Thyroid gland (tissue), 7 donors: ENCODE measurements around the gene RHOBTB3.

- PRO-cap, 2 experiments: no peak in any of the 2 experiments
- RAMPAGE, long total RNA, 5 experiments: no peak in any of the 5 experiments
These were observed 53.2 kb downstream of the MEF2C start for GRCh38 chr5:88829779-88830124.

DNA sequence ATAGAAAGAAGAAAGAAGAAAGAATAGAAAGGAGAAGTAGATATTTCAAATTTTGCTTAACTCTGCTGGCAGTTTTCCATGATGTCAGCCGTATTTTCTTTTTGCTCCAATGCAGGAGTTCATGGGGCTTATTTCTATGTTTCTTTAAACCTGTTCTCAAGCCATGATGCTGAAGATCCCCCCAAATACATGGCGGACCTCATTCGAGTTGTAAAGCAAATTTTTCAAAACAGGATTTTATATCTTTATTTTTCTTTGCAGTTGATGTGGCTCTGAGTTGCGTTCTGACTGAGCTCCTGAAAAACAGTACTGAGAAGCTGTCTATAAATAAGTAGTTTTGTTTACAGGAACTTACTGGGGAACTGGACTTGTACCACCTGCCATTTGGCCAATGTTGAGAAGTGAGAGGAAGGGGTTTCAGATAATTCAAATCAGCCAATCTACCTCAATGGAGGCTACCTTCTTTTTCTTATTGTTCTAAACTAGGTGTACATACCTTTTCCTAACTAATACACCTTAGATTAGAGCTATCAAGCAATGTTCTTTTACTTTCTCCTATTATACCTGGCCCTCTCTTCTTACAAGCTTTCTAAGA lies 418.6 kb upstream of the MEF2C start:
- PRO-cap, 2 experiments: no peak in any of the 2 experiments
- RAMPAGE, long total RNA, 5 experiments: no peak in any of the 5 experiments

- PRO-cap, 2 experiments: no peak in any of the 2 experiments
- RAMPAGE, long total RNA, 5 experiments: no peak in any of the 5 experiments
These were observed 1.2 kb downstream of the LYSMD3 start for GRCh38 chr5:90528267-90528437.

GRCh38 chr5:91058416-91059142 lies 324.5 kb downstream of the ARRDC3 start:
- PRO-cap, 2 experiments: no peak in any of the 2 experiments
- RAMPAGE, long total RNA, 5 experiments: no peak in any of the 5 experiments

DNA sequence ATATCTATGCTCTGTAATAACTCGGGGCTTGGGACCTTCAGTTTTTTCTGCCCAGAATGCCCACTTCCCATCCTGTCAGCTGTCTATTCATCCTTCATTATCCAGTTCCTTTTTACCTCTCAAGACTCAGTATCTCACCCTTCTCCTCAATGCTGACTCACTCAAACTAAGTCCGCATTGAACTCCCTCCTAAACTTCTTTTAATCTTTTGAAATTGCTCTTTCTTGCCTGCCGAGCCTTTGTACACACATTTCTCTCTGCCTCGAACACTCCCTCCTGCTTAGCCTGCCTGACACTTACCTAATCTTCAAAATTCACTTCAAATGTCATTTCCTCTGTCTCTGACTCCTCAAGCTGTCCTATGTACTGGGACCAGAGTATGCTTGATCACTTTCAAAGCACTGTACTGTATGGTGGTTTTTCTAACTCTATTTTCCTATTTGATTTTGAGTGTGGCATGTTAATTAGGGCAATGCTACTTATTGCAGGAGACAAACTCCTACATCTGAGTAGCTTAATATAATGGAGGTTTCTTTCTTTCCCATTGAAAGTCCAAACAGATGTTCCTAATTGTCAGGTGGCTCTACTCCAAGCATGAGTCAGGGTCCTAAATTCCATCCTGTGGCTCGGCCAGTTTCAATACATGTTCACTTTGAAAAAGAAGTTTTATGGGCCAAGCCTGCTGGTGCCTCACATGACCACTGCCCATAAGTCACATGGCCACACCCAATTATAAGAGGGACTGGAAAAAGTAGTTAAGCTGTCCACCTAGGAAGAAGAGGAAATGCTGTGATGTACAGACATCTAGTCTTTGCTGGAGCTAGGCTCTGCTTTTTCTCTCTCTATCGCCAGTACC lies 170.6 kb downstream of the ARRDC3 start:
- PRO-cap, 2 experiments: no peak in any of the 2 experiments
- RAMPAGE, long total RNA, 5 experiments: no peak in any of the 5 experiments

DNA sequence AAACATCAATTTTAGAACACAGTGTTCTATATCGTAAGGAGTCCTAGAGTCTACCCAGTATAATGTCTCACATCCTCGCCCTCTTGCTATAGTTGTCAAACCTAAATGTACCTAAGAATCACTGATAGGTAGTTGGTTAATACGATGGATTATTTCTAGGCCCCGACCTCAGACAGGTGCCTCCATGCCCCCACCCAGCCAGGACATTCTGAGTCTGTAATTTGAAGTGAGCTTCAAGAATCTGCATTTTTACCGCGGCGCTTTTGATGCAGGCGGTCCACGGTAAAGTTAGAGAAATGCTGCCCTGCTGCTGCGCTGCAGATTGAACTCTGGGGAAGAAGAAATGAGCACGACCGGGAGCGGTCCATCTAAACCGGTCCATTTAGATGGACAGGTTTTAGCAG lies 103.8 kb downstream of the ARRDC3 start:
- PRO-cap, 2 experiments: no peak in any of the 2 experiments
- RAMPAGE, long total RNA, 5 experiments: no peak in any of the 5 experiments

DNA sequence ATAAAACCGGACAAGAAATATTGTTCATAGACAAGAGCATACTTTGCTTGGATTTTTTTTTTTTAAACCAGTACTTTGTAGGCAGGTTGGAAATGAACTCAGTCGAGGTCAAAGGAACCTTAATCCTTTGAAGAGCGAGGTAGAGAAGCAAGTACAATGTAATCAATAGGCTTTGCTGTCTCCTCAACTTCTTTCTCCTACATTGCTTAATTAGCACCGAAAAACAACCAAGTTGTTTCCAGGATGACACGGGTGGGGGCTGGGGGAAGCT lies 683 bp upstream of the ARRDC3 start:
- PRO-cap, 2 experiments: peak in 1 of 2 experiments; most common plus-strand start position 130 of the sequence (in 1)
- RAMPAGE, long total RNA, 5 experiments: no peak in any of the 5 experiments

GRCh38 chr5:91436087-91436614 lies 53.0 kb upstream of the ARRDC3 start:
- PRO-cap, 2 experiments: no peak in any of the 2 experiments
- RAMPAGE, long total RNA, 5 experiments: no peak in any of the 5 experiments

DNA sequence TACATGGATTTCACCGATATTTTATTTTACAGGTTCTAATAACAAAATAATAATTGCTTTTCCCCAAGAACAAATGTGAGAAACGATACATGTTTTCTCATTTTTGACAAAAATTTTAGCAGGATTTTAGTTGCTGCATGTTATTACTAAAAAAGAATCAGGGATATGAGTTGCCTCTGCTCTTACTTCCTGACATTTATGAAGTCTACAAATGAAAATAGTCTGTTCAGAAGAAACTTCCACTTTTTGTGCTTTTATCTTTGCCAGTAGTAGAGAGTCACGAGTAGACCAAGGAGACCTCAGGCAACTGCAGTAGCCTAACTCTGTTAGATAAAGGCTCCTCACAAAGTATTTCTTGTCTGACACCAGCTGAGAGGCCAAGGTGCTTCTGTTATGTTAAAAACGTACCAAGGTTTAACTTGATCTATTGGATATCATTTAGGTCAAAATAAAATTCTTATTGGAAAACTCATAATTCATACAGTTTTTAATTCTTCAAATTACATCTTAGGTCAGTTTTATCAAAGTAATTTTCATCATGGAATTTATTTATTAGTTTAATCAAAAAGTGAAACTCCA lies 335.9 kb upstream of the NR2F1 start:
- PRO-cap, 2 experiments: peak in 1 of 2 experiments; most common plus-strand start position 286 of the sequence (in 1)
- RAMPAGE, long total RNA, 5 experiments: no peak in any of the 5 experiments

DNA sequence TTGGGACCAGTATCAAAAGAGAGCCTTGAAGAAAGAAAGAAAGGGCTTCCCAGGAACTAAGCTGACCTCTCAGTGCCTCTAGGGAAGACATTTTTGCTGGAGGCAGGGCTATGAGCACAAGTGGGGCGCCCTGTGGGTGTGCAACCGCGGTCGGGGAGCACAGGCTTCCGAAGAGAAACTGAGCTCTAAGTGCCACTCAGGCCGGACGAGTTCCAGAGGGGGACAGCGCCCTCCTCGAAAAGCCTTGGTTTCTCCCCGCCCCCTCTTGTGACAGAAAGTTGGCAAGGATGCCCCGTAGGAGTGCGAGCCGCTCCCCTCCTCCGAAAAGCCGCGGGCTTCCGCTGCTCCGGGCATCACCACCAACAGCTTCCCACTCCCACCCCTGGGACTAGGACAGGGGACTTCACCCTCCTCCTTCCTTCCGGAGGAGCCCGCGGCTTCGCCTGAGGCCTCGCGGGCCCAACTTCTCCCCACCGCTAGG lies 4.1 kb upstream of the NR2F1 start:
- PRO-cap, 2 experiments: peak in 1 of 2 experiments; most common plus-strand start position 273 of the sequence (in 1); most common minus-strand start position 180 of the sequence (in 1)
- RAMPAGE, long total RNA, 5 experiments: no peak in any of the 5 experiments

DNA sequence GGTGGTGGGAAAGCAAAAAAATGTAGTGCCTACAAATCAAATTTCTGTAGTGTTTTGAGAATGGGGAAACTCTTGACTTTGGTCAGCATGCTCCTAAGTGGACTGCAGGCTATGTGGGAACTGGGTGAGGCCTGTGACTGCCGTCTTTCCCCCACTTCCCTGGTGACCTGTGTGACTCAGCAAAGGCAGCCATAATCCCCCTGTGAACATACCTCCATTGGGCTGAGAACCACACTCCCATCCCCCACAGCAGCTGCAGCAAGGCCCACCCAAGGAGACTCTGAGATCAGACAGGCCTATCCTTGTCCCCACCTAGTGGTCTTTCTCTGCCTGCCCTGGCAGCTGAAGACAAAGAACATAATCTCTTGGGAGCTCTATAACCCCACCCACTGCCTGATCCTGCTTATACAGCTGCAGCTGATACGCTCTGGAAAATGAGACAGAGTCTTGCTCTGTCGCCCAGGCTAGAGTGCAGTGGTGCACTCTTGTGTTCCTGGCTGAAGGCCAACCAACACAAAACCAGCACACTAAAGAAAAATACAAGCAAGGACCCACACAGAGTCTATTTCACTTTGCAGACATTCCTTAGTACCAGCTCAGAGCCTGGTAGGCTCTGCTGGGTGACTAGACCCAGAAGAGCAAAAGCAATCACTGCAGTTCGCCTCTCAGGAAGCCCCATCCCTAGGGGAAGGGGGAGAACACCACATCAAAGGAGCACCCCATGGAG lies 106.8 kb downstream of the MCTP1 start:
- PRO-cap, 2 experiments: no peak in any of the 2 experiments
- RAMPAGE, long total RNA, 5 experiments: no peak in any of the 5 experiments

DNA sequence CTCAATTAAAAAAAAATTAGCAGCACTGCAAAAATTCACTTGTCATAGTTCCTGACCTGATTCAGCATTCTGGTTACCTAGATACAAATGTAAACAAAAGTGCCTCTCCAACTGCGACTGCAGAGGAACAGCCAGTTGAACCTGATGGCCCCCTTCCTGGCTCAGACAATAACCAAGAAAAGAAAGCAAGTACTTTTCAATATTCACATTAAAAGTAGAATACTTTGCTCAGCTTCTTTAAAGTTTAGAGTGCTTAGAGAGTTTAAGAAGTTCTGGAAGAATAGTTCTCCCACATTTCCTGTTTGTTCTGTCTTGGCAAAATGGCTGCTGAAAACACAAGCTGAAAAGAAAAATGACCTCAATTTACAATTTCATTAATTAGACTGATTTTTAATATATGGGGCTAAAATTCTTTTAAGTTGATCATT lies 1.6 kb downstream of the FAM81B start:
- PRO-cap, 2 experiments: peak in 1 of 2 experiments; most common plus-strand start position 110 of the sequence (in 1)
- RAMPAGE, long total RNA, 5 experiments: start-site peak on the plus strand in 1 of 5 experiments, centred at position 108 of the sequence, 19 reads per replicate

- PRO-cap, 2 experiments: peak in 2 of 2 experiments; most common plus-strand start chr5:95730949 (in 2); most common minus-strand start chr5:95731200 (in 2)
- RAMPAGE, long total RNA, 5 experiments: no peak in any of the 5 experiments
These were observed at the start of gene RHOBTB3 for GRCh38 chr5:95730602-95731402. Gene RHOBTB3, plus strand, starts transcription at chr5:95731336.

DNA sequence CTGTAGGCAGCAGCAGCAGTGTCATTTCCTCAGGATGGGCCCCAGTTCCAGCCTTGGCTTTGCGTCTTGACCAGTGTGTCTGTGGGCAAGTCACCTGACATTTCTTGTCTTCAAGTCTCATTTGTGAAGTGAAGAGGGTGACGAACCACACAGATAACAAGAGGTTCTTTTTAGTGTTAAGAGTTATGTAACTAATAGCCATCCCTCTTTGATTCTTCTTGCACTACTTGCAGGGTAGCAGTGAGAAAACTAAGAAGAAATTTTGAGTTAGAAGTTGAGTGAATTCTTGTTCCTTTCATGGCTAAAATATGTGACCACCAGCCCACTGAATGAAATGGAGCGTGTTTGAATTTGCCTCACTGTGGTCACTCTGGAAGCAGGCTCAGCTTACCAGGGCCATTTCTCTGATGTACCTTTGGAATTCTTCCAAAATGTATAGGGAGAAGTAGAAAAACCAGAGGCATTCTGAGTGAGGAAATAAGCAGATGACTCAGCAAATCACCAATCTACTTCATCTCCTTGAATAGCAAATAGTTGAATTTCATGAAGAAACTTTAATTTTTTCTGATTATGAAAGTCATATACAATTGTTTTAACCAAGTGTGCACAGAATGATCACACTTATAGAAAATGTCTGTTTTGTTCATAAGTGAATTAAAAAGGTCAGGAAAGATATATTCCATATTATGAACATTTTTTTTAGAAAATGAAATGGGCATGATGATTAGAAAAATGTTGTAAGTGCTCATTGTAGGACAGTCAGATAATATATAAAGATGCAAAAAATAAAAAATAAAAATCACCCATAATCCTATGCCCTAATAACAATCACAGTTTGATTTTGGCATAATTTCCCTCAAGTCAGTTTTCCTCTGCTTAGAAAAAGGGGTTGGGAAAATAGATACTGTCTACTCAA lies 42.6 kb downstream of the RHOBTB3 start:
- PRO-cap, 2 experiments: no peak in any of the 2 experiments
- RAMPAGE, long total RNA, 5 experiments: no peak in any of the 5 experiments

DNA sequence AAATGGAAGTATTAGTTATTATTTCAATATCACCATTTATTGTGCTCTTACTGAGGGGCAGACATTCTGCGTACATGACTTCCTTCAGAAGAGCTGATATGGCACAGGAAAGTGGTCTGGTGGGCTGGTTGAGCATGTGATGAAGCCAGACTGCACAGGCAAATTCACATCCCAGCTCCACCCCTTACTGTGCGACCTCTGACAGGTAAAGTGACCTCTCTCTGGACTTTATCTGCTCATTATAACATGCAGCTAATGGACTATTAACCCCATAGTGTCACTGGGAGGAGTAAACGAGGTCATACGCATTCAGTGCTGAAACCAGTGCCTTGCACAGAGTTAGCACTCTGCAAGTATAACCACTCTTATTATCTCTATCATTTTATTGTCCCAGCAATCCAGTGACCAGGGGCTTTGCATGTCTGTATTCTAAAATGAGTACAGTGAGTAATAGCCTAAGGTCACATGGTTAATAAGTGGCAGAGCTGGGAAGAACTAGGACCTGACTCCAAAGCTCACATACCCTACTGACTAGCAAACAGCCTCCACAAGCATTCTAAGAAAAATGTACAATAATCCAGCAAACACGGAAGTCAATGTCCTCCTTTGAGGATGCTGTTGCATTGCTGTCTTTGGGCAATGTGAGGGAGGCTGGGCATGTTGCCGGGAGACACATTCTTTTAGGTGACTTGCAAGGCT lies 19.2 kb downstream of the GLRX start:
- PRO-cap, 2 experiments: no peak in any of the 2 experiments
- RAMPAGE, long total RNA, 5 experiments: no peak in any of the 5 experiments

DNA sequence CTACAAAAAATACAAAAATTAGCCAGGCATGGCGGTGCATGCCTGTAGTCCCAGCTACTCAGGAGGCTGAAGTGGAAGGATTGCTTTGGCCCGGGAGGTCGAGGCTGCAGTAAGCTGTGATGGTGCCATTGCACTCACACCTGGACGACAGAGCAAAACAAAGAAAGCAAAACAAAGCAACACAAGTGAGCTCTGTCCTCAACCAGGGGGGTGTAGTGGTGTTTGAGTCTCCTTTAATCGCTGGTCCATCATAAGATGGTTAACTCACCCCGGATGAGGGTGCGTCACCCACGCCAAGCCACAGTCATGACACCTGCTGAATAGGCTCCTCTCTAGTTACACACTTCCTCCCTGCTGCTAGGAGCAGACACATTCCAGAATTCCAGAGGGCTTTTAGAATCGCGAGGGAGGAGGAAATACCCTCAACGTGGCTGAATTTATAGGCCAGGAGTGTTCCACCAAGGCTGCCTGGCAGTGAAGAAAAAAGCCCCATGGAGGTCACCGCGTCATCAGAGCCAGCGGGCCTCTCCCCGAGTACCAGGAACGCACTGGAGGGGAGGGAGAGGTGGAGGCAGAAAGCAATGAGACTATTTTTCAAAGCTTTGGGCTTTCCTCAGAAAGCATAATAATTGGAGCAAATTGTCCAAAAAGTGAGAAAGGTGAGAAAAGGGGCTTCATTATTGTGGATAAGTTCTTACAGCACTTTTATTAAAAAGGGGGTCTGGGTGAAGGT lies 5.1 kb downstream of the GLRX start:
- PRO-cap, 2 experiments: no peak in any of the 2 experiments
- RAMPAGE, long total RNA, 5 experiments: no peak in any of the 5 experiments

DNA sequence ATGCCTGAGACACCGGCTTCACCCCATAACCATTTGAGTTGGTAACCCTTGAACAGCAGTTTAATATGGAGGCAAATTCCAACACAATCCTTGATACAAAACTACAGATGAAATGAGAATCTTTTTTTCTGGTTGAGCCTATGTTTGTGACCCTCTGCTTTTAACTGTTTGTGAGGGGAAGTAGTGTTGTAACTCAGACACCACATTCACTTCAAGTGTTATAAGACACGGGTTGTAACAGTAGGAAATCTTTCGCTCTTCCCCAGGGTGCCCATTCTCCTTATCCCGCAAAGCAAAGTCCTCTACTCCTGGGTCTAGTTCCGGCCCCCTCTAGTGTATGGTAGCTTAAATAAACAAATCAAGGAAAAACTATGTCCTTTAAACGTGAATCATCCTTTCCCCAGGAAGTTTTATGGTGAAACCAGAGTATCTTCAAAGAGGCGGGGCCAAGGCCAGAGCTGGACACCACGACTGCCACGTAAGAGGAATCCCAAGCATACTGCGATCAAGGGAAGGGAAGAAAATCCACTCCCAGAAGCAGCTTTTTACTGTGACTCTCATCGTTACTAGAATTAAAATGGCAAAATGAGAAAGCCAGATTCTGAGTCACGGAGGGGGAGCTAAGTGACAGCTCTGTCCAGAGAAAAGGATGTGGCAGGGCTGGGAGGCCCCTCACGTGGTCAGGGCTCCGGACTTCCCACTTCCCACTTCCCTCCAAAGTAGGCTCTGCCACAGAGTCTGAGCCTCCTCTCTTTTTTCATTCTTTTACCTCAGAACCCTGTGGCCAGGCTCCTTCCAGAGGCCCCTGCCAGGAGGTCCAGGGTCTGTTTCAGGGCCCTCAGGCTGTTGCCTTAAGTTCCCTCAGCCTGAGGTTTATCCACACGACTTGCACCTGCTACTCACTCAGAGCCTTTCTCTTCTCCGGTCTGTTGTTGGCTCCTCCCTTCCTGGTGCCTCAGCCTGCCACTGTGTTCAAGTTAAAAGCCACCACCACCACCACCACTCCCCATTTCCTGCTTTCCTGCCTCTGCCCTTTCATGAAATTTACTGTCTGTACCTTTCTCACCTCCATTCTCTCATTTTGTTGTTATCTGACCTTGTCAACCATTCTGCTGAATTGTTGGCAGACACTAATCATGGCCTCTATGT lies 1.3 kb upstream of the GLRX start:
- PRO-cap, 2 experiments: peak in 1 of 2 experiments; most common plus-strand start position 435 of the sequence (in 1); most common minus-strand start position 398 of the sequence (in 1)
- RAMPAGE, long total RNA, 5 experiments: no peak in any of the 5 experiments

- PRO-cap, 2 experiments: no peak in any of the 2 experiments
- RAMPAGE, long total RNA, 5 experiments: no peak in any of the 5 experiments
These were observed 29.6 kb upstream of the GLRX start for GRCh38 chr5:95852057-95852574.

DNA sequence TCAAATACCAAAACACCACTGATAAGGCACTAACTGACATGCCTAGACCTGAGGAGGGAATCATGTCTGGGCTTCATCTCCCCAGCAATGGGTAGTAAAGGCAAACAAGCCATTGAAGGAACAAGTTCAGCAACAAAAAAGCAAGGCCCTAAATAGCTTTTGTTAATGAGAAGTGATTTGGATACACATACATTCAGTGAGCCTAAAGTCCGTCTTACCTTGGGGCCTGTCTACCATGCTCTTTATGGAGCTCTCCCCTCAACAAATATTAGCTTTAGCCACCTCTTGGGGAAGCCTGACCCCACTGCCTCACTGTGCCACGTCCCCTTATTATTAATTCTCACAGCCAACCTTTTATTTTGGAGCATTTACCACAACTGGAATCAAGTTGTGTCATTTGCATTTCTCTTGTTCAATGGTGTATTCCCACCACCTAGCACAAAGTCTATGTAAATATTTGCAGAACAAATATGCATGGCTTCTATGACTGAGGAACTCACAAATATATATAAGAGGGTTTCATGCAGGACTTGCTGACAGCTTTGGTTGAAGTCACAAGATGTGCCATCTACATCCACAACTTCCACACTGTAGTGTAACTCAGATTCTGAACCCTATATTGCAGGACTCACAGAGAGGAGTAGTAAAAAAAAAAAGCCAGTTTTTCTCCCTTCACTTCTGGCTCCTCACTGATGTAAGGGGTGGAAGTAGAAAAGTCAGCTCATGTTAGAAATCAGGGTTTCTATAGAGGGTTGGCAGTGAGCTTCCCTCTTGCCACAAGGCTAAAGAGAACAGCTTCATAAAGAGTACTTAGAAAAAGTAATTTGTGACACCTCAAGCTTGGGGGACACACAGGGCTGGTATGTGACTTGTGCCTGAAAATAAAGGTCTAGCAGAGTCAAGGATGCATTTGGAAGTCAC lies 56.4 kb upstream of the GLRX start:
- PRO-cap, 2 experiments: no peak in any of the 2 experiments
- RAMPAGE, long total RNA, 5 experiments: no peak in any of the 5 experiments

DNA sequence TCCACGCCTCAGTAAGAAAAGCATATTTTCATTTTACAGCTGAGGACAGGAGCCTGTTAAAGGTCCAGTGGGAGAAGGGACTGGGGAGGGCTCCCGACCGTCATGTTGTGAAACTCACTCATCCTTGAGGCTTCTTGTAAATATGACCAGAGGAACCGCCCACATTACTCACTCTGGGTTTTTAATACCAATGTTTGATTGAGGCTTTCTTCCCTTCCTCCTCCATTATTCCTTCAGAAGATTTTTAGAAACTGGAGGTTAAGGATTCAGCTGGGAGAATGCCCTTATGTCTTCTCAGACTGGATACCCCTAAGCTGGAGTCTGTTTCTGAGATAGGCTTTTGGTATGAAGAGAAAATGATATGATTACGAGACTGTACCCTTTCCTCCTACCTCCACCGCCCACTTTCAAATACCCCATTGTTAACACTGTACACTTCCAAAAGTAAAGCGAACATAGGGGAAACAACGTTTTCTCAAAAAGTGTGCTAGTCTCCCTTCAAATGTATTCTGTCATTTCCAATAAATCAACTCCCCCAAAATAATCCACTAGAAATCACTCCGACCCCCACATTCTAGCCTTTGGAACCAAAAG lies 61.6 kb upstream of the GLRX start:
- PRO-cap, 2 experiments: peak in 2 of 2 experiments; most common minus-strand start position 105 of the sequence (in 1)
- RAMPAGE, long total RNA, 5 experiments: no peak in any of the 5 experiments